ENCODE results near the gene AGBL1.

DNA sequence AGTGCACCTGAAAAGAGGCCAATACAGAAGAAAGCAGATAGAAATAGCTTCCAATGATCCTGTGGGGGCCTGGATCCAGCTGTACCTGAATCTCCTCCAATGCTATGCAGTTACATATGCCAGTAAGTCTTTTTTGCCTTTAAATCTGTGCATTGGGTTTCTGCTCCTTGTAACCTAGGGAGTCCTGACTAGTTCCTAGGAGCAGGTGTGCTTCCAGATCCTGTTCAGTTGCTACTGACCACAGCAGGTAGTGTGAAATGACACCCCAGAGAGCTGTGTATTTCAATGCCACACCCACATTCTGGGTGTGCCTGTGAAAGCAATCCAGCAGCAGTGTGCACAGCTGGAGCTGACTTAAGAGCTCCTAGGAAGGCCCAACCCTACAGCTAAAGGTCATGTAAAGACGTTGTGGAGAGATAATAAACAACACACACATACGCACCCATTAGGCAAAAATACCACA is 62.3 kb upstream of the AKAP13 start:
CAGE:
- cytosol, long polyA minus RNA: no peak
- cytosol, long polyA plus RNA: no peak
- long polyA plus RNA: no peak
- nucleus, long polyA minus RNA: no peak
- nucleus, long polyA plus RNA: no peak

DNA sequence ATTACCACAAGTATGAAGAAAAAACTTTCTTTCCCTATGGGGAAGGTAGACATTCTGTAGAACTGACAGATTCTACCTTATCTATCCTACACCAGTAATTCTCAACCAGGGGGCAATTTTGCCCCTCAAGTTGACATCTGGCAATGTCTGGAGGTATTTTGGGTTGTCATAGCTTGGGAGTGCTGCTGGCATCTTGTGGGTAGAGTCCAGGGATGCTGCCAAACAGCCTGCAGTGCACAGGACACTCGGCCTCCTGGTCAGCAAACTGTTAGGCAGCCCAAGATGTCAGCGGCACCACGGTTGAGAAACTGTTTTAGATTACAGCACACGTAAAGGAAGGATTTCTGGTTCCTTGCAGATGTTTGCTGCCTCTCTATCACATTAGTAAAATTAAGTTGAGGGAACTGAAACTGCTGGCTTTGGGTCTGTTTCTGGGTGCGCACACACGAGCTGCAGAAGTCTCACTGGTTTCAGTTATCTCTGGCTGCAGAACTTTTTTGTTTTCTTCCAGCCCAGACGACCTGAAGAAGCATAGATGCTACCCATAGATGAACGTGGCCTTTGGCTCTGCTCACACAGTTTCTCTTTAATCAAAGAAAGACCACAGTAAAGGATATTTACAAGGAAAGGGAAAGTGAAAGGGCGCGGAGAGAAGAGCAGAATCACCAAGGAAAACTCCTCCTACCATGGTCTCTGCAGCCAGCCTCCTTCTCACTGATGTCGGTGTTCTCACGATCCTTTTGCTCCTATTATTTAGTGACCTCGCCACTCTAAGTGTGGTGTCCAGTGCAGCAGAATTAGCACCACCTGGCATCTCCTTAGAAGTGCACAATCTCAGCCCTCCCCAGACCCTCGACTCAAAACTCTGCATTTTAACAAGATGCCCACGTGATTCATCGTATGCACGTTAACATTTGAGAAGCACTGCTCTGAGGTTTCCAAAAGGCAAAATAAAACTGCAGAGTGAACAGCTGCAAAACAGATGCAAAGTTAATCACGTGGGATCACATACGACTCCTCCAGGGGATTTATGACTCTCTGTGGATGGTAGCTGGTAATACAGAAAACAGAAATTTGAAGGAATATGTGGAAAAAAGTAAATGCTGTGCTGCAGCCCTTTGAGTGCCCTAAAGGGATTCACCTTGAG is 50.6 kb upstream of the AKAP13 start:
CAGE:
- cytosol, long polyA minus RNA: no peak
- cytosol, long polyA plus RNA: no peak
- long polyA plus RNA: no peak
- nucleus, long polyA minus RNA: no peak
- nucleus, long polyA plus RNA: no peak

CAGE:
- cytosol, long polyA minus RNA: no peak
- cytosol, long polyA plus RNA: no peak
- long polyA plus RNA: no peak
- nucleus, long polyA minus RNA: no peak
- nucleus, long polyA plus RNA: no peak
These were observed 182.8 kb downstream of the AKAP13 start for GRCh38 chr15:85563036-85563853.

DNA sequence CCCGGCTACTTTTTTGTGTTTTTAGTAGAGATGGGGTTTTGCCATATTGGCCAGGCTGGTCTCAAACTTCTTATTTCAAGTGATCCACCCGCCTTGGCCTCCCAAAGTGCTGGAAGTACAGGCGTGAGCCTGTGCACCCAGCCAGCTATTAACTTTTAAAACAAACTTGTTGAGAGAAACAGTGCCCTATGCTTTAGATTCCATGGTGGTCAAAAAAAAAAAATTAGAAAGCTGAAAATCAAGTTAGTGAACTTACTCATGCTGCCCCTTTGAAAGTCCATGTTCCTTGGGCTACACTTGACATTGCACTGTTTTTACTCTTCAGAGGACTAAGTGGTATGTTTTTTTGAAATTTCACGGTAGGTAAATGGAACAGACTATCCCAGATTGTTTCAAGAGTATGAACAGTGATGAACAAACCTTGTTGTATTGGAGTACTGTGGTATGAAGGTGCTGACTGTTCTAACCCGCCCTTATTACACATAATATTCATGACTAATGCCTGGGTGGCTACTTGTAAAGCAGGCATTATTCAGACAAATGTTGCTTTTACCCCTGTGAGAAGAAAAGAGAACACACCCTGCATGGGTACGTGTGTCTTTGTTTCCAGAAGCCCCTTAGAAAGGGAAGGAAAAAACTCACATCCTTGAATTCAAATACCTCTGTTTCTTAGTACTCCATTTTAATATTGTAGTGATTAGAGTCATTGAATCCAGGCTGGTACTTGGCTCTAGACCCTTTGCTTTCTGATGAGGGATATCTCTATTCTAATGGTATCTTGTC is 206.7 kb downstream of the KLHL25 start:
CAGE:
- cytosol, long polyA minus RNA: no peak
- cytosol, long polyA plus RNA: no peak
- long polyA plus RNA: no peak
- nucleus, long polyA minus RNA: no peak
- nucleus, long polyA plus RNA: no peak

DNA sequence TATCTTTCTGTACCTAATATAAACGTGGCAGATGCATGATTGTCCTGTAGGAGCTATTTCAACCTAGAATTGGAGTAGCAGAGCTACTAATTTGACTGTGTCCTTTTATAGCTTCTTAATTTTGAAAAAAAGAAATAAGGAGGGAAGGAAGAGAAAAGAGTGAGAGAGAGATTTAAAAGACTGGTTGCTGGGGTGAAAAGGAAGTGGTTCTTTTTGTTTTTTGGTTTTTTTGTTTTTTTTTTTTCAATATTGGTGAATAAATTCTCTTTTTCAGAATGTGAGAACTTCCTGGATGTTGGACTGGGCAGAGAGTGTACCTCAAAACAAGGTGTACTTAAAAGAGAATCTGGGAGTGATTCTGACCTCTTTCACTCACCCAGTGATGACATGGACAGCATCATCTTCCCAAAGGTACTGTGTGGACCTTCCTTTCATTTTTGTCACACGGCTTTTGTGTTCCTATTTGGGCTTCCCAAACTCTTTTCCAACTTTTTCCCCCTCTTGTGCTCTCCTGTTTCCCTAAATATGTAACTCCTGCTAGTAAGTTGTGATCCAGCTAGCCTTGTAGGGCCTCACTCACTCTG is 149.1 kb downstream of the KLHL25 start:
CAGE:
- cytosol, long polyA minus RNA: no peak
- cytosol, long polyA plus RNA: no peak
- long polyA plus RNA: no peak
- nucleus, long polyA minus RNA: no peak
- nucleus, long polyA plus RNA: no peak

GRCh38 chr15:85688572-85689170 is 106.1 kb downstream of the KLHL25 start:
CAGE:
- cytosol, long polyA minus RNA: no peak
- cytosol, long polyA plus RNA: no peak
- long polyA plus RNA: no peak
- nucleus, long polyA minus RNA: no peak
- nucleus, long polyA plus RNA: no peak

CAGE:
- cytosol, long polyA minus RNA: no peak
- cytosol, long polyA plus RNA: no peak
- long polyA plus RNA: no peak
- nucleus, long polyA minus RNA: no peak
- nucleus, long polyA plus RNA: no peak
These were observed 103.2 kb downstream of the KLHL25 start for GRCh38 chr15:85691138-85692356.

GRCh38 chr15:85706650-85707535 is 87.8 kb downstream of the KLHL25 start:
CAGE:
- cytosol, long polyA minus RNA: no peak
- cytosol, long polyA plus RNA: no peak
- long polyA plus RNA: no peak
- nucleus, long polyA minus RNA: no peak
- nucleus, long polyA plus RNA: no peak

DNA sequence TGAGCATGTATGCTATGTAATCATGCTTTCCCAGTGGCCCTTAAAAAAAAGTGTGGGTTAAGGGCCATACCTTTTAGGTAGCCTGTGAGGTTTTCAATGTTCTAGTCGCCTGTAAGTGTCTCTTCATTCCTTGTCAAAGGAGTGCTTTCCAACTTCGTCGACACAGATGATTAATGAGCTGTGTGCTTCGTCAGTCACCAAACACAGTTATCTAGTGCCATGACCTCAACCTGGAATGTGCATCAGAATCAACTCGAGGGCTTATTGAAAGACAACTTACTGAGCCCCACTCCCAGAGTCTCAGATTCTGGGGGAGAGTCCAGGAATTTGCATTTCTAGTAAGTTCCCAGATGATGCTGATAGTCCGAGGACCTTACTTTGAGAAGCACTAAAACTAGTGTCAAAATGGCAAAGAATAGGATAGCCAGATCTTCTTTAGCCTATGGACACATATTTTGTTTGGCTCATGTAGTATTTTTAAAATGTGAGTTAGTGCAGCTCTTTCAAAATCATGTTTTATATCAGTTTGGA is 86.0 kb downstream of the KLHL25 start:
CAGE:
- cytosol, long polyA minus RNA: no peak
- cytosol, long polyA plus RNA: no peak
- long polyA plus RNA: no peak
- nucleus, long polyA minus RNA: no peak
- nucleus, long polyA plus RNA: no peak

DNA sequence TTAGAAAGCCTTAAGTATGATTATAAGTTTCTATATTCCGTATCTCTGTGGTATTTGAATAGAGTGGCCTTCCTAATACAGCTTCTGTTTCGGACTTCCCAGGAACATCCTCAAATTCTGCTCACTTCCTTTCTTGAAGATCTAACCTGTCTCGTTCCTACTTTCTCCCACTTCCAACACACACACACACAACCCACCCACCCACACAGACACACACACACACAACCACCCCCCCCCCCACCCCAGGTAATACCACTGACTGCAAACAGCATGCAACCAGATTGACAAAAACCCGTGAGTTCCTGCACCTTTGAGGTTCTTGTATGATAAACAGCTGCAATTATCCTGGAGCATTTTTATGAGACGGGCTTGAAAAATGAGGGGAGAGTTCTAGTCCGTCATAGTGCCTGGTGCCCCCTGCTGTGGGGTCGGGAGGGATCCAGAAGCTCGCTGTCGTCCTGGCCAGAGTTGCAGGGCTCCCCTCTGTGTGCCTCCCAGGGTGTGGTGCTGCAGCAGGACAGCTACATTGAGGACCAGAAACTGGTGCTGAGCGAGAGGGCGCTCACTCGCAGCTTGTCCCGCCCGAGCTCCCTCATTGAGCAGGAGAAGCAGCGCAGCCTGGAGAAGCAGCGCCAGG is 54.1 kb downstream of the KLHL25 start:
CAGE:
- cytosol, long polyA minus RNA: no peak
- cytosol, long polyA plus RNA: no peak
- long polyA plus RNA: no peak
- nucleus, long polyA minus RNA: no peak
- nucleus, long polyA plus RNA: no peak

DNA sequence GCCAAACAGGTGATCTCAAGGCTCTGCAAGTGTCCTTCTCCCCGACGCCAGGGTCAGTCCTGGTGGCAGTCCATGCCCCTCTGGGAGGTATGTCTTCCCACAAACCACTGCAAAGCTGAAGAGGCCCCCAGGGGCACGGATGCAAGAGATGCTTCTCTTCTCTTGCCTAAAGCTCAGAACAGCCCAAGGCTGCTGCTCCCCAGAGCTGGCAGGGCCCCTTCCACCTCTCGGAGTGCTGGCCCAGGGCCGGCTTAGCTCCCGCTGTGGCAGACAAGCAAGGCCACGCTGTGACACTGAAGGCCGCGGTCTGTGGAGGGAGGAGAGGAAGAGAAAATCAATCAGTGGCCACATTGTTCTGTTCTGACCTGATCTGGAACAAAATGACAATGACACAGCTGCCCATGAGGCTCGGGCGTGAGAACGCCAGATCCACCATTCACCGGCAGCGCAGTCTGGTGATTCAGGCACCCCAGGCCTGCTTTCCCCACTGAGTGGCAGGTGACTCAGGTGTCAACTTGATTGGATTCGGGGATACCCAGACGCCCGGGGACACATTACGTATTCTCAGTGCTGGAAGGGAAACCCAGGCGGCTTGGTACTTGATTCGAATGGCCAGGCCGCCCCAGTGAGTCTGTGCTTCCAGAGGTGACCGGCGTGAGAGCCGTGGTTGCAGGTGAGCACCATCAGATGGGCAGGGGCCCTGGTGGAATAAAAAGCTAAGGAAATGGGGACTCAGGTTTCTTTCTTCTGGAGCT is 33.8 kb downstream of the KLHL25 start:
CAGE:
- cytosol, long polyA minus RNA: no peak
- cytosol, long polyA plus RNA: no peak
- long polyA plus RNA: no peak
- nucleus, long polyA minus RNA: no peak
- nucleus, long polyA plus RNA: no peak

CAGE:
- cytosol, long polyA minus RNA: no peak
- cytosol, long polyA plus RNA: no peak
- long polyA plus RNA: no peak
- nucleus, long polyA minus RNA: no peak
- nucleus, long polyA plus RNA: no peak
These were observed 30.0 kb downstream of the KLHL25 start for GRCh38 chr15:85764543-85765320.

DNA sequence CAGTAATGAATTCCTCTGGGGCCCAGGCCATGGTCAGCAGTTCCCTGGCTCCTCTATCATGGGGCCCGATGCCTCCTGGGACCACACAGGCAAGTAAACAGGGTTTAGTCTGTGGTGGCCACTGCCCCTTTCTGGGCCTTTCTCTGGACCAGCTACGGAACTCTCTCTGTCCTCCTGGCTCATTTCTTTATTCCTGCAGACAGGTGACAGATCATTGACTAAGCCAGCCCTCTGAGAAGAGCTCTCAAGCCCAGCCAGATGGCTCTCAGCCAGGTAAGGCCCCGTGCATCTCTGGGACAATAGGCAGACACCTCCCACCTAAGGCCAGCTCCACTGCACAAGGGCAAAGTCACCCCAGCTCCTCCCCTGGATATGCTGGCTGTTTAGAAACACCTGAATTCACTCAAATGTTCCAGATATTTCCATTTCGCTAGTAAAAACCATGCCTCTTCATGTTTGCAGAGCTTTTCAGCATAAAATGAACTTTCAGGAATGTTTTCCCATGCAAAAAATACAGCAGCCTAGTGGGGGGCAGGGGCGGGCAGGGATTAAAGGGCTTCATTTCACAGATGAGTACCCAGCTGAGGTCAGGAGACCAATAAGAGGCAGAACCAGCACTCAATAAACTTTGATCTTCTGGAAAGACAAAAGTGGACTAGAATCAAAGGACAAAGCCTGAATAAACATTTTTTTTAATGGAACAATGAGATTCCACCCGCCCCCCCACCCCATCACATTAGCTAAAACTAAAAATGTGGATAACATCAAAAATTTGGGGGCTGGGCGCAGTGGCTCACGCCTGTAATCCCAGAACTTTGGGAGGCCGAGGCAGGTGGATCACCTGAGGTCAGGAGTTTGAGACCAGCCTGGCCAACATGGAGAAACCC is 8.1 kb downstream of the KLHL25 start:
CAGE:
- cytosol, long polyA minus RNA: no peak
- cytosol, long polyA plus RNA: no peak
- long polyA plus RNA: no peak
- nucleus, long polyA minus RNA: no peak
- nucleus, long polyA plus RNA: no peak

CAGE:
- cytosol, long polyA minus RNA: no peak
- cytosol, long polyA plus RNA: no peak
- long polyA plus RNA: no peak
- nucleus, long polyA minus RNA: no peak
- nucleus, long polyA plus RNA: no peak
These were observed at the start of gene AGBL1 for GRCh38 chr15:86079272-86079948. Gene AGBL1, plus strand, starts transcription at chr15:86079871.

DNA sequence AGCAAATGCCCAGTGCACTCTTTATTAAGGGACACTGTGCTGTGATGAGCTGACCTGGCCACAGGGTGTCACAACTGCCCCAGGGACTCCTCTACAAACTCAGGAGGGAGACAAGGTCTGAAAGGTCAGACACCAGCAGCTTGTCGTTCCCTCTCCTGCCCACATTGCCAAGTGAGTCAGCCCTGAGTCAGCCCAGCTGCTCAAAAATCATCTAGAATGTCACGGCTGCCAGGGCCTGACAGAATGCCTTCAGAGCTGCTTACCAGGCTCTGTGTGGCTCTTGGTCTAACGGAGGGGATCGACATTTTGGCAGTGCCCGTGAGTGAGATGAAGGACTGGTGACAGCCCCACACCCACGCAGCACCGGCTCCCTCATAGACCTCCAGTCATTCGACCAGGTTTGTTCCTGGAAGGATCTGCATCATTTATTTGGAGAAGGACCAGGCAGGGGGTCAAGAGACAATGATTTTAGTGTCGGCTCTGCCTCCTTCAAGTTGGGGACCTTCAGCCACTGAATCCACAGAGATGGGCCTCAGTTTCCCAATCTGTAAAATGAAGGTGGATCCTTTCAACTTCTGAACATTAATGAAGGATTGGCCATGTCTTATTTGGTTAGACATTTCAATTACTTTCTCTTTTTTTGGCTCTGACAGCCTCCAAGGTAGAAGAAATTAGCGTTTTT is 545.2 kb downstream of the AGBL1 start:
CAGE:
- cytosol, long polyA minus RNA: no peak
- cytosol, long polyA plus RNA: no peak
- long polyA plus RNA: no peak
- nucleus, long polyA minus RNA: no peak
- nucleus, long polyA plus RNA: no peak

DNA sequence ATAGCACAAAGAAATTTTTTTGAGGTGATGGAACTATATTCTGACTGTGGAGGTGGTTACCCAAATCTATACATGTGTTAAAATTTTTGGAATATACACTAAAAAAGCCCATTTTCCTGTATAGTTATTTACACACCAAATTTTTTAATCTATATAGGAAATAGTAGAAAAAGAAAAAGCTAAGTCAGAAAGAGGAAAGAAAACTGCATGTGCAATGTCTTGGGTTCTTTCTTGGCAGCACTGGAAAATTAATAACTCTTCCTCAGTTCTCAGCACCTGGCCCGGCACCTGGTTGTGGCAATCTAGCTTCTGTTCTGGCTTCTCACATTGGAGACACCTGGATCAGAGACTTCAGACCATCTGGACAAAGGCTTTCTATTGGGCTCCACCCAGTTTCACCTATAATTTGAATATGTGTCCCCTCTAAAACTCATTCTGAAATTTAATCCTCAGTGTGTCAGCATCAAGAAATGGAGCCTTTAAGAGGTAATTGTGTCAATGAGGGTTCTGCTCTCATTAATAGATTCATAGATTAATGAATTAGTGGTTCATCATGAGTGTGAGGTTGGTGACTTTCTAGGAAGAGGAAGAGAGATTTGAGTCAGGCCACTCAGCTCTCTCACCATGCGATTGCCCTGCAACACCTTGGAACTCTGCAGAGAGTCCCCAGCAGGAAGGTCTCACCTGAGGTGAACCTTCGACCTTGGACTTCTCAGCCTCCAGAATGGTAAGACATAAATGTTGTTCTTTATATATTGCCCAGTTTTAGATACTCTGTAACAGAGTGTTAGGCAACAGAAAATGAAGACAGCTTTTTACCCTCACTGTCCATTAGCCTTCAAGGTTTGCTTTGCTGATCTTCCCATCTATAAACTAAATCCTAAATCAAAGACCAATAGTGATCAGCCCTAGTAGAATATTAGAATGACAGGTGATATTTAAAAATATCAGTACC is 679.9 kb downstream of the NTRK3 start:
CAGE:
- cytosol, long polyA minus RNA: no peak
- cytosol, long polyA plus RNA: no peak
- long polyA plus RNA: no peak
- nucleus, long polyA minus RNA: no peak
- nucleus, long polyA plus RNA: no peak

GRCh38 chr15:87703734-87704268 is 552.7 kb downstream of the NTRK3 start:
CAGE:
- cytosol, long polyA minus RNA: no peak
- cytosol, long polyA plus RNA: no peak
- long polyA plus RNA: no peak
- nucleus, long polyA minus RNA: no peak
- nucleus, long polyA plus RNA: no peak

GRCh38 chr15:88246525-88247274 is 9.8 kb downstream of the NTRK3 start:
CAGE:
- cytosol, long polyA minus RNA: no peak
- cytosol, long polyA plus RNA: no peak
- long polyA plus RNA: no peak
- nucleus, long polyA minus RNA: no peak
- nucleus, long polyA plus RNA: no peak

DNA sequence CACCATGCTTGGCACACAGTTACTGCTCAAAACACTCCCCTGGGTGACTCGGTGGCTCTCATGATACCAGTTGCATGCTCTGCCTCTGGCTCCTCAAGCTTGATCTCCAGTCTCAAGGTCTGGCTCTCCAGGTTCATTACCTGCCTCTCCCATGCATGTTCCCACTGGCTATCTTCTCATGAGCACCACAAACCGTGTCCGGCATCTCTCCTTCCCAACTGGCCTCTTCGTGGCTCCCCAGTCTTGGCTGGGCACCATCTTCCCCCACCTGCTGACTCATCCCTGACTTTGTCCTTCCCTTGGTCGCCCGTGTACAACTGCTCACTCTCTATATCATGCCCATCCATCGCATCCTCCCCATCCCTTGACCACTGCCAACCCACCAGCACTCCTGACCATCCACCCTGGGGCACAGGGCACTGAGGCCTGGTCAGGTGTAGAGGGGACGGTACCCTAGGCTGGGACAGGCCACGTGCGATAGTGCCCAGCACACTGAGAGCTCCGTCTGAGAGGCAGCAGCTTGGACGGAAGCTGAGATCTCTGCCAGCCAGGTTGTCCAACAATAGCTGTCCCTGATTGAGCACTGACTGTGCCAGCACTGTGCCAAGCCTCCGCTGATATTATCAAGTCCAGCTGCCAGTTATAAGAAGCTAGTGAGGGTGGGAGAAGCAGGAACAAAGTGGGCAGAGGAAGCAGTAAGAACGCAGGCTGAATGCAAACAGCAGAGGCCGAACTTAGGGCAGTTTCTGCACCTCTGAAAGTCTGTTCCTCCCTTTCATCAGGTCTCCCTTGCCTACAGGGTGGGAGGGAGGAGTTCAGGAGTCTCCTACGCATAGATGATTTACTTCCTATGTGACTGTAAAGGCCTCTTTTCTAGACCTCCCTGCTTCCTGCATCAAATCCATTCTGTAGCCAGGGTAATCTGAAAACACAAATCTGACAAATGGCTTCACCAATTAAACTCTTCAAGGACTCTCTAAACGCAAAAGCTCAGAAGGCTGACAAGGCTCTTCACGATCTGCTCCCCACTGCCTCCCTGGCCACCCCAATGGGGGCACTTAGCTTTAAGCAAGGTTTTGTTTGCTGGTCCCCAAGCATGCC is 29.6 kb downstream of the MRPS11 start:
CAGE:
- cytosol, long polyA minus RNA: no peak
- cytosol, long polyA plus RNA: no peak
- long polyA plus RNA: no peak
- nucleus, long polyA minus RNA: no peak
- nucleus, long polyA plus RNA: no peak

DNA sequence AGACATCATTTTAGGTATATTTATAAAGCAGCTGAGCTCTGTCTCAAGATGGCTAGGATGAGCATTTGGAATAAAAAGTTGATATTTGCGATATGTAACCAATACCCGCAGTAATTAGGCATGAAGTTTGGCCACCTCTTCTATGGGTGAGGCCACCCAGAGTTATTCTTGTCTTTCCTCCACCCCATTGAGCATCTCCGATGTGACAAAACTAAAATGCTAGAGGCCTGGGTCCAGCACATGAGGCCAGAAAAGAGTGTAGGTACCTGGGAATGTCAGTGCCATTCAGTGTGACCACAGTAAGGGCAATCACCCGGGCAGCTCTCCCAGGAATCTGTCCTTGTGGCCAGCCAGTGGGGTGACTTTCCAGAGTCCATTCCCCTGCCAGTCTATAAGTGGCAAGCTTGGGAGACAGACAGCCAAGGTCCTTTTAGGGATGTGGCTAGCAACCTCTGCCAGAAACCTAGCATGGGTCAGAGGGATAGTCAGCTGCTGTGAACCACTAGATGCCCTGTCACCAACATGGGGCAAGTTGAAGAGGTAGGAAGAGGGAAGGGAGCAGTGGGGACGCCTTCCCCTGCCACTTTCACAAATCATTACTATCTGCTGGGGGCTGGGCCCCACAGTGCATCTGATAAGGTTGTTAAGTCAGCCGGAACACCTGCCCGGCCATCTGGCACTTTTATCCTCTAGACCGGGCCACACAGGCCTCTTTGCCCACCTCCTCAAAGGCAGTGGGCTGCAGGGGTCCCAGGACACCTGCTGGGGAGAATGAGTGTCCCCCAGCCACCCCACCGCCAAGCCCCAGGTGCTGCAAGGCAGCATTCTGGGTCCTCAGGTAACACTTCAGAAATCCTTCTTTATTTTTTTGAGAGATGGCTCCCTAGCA is 24.7 kb upstream of the DET1 start:
CAGE:
- cytosol, long polyA minus RNA: no peak
- cytosol, long polyA plus RNA: no peak
- long polyA plus RNA: no peak
- nucleus, long polyA minus RNA: no peak
- nucleus, long polyA plus RNA: no peak

All from keratinocyte (primary cell).